GM19240 (cell line): Measurements from ENCODE around the genes FST and NDUFS4.

DNA sequence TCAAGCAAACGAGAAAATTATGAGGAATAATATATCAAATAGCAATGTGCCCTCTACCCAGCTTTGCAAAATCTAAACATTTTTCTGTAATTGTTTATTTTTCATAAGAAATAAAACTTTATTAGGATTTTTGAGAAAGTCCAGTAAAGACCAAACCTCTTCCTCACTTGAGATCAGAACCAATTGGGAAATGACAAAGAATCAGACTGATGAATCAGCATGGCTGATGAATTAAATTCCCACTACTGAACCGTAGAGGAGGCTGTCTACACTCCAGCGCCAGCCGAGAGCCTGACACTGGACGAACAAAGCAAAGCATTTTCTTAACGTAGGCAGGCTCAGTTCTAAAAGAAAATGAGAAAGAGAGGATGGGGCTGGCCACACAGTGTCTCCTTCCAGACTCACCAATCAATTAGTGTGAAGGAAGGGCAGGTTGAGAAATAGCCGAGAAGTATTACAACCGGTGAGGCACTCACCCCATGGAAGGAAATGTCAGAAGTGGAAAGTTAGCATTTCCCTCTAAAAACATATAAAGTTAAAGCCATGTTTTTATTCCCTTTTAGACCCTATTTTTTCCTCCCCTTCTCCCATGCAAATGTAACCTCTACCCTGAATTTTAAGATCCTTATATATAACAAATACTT, 49.3 kb downstream of the ITGA1 start:
- RRBS: no CpG with 5 or more reads among the region's 8 CpGs

DNA sequence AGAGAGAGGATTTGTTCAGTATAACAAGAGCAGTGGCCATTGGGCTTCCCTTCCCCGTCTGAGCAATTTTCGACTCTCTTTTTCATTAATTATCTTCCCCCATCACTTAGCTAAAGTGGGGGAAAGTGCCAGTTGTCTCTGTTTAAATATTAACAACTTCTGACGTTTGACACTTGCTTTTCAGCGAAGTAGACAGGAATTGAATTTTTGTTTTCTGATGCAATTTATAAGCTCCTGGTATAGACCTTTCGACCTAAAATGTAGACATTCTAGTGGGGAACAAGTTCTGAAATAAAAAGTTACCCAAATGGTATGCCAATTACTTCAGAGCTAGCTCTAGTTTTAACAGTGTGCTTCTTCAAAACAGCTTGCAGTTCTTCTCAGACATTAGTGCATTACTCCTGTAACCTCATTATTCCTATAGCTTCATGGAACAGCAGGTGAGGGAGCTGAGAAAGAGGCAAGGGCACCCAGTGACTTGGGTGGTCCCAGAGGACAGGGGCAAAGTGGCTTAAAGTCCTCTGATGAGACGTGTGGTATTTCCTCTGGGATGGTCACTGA, 100.7 kb upstream of the ITGA2 start:
- RRBS: no CpG with 5 or more reads among the region's 6 CpGs

DNA sequence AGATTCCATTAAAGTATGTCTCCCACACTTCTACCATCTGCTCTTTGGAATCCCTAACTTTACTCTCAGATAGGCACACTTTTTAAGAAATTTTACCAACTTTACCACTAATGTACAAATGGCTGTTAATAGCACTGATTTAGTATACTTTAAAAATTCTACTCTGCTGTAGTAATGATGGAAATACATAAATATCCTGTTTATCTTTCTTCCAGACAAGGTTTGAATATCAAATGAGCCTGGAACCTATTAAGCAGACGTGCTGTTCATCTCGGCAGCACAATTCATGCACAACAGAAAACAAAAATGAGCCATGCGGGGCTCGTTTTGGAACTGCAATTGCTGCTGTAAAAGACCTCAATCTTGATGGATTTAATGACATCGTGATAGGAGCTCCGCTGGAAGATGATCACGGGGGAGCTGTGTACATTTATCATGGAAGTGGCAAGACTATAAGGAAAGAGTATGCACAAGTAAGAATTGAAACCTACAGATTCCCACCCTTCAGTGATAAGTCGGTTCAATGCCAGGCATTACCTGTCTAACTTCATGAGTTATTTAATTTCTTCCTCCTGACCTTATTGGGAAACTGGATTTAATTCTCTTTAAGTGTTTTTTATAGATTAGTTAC, 79.1 kb upstream of the ITGA2 start:
- RRBS: no CpG with 5 or more reads among the region's 8 CpGs

- RRBS: no CpG with 5 or more reads among the region's 4 CpGs
Observed at GRCh38 chr5:52915244-52915823, 73.8 kb upstream of the ITGA2 start.

- RRBS: 3% methylated on average over 43 of the region's 104 CpGs
Observed at GRCh38 chr5:53480045-53481094, at the start of gene FST. Gene FST, plus strand, starts transcription at chr5:53480629.

DNA sequence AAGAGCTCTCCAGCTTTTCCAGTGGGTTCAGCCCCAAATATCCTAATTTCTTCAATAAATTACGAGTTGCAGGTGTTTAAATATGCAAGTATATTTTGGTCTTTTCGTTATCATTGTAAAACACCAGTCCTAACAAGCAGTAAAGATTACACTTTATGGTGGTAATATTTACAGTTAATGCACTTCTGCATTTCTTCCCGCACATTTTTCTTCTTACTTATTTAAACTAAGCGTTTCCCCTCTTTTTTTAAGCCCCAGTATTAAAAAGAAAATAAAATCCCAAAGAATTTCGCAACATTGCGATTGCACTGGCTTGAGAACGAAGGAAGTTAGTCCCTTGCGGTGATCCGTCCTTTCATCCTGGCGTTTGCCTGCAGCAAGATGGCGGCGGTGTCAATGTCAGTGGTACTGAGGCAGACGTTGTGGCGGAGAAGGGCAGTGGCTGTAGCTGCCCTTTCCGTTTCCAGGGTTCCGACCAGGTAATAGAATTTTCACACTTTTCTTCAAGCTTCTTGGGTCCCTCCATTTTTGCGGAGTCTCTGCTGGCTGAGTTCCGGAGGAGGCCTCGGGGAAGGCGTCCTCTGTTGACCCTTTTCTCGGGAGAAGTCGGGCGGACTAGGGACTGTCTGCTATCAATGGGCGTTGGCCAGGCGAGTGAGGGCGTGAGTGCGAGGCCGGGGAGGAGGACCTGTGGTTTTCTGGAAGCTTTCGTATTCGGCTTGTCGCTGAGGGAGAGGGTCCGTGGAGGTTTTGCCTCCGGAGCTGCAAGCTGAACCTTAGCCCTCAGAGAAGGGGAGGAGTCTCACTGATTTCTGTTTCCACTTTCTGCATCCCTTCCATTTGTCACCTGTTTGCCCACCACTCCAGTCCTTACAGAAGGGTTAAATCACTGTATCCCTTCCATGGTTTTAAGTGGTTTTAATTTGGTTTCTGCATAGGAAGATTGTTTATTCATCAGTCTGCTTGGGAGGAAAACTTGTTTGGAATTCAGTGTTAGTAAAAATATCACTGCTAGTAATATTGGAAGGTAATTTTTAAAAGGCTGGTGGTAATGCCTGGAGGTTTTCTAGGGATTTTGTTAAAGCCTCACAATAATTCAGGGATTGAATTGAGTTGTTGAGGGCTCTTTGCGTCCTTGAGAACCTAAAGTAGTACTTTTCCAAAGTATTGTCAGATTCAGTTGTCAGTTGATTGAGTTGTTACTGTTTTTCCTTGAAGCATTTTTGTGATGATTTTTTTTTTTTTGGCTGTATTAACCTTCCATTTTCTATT, at the start of gene NDUFS4:
Gene NDUFS4, plus strand, starts transcription at position 358 of the 1,272 bp plus-strand sequence.
- RRBS: 1% methylated on average over 5 of the region's 34 CpGs

DNA sequence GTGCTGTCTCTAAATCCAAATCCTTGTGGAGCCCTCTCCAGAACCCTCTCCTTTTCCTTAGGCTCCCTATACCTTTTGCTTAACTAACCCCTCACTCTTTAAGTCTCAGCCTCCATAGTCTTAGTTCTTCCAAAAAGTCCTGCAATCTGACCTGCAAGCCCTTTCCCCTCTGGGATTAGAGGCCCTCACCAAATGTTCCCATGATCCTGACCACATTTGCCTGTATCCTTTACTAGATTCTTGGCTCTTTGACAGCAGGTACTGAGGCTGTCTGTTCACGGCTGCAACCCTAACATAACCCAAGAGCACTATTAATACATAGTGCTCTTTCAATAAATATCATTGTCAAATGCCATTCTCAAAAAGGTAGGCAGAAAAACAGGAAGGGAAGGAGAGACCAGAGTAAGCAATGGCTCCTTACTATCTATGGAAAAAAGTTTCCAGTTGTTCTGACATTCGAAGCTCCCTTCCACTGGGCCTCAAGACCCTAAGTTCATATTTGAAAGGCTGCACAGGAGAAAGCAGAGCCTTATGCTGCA, 78.3 kb downstream of the ARL15 start:
- RRBS: no CpG with 5 or more reads among the region's 2 CpGs

GRCh38 chr5:54315499-54316442, 5.4 kb upstream of the ARL15 start:
- RRBS: no CpG with 5 or more reads among the region's 5 CpGs

DNA sequence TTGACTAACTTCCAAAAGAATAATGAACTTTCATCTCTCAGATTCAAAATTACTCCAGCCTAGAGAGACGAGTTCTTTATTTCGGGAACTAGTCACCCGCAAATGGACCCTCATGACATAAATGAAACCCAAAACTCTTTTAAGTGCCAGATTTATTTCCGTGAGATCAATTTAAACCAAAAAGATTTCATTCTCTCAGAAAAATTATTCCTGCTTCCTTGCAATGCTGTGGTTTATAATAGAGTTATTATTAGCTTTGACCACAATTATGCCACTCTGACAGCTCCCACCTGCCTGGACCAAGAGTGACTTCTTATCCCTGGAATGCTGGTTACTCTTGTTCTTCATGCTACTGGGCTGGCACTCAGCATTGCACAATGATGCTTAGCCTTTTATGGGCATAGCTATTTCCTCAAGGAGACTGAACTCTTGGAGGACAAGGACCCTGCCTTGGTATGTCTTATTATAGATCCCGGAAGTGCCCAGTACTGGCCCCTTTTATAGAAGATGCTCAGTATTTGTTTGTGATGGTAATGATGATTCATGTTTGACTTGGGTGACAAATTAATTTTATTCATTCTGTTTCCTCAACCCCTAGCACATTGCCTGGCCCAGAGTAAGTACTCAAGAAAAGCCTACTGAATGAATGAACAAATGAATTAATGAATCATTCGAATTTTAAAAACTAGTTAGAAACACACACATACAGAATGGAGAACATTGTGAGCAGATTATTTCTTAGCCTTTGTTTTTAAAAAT, 183.6 kb downstream of the SNX18 start:
- RRBS: no CpG with 5 or more reads among the region's 6 CpGs

GRCh38 chr5:54735847-54736520, 218.4 kb downstream of the SNX18 start:
- RRBS: no CpG with 5 or more reads among the region's 6 CpGs

- RRBS: no CpG with 5 or more reads among the region's 9 CpGs
Observed at GRCh38 chr5:54743894-54744820, 226.6 kb downstream of the SNX18 start.

GRCh38 chr5:54884022-54884392, 101.4 kb downstream of the ESM1 start:
- RRBS: 3% methylated on average over 5 of the region's 38 CpGs

DNA sequence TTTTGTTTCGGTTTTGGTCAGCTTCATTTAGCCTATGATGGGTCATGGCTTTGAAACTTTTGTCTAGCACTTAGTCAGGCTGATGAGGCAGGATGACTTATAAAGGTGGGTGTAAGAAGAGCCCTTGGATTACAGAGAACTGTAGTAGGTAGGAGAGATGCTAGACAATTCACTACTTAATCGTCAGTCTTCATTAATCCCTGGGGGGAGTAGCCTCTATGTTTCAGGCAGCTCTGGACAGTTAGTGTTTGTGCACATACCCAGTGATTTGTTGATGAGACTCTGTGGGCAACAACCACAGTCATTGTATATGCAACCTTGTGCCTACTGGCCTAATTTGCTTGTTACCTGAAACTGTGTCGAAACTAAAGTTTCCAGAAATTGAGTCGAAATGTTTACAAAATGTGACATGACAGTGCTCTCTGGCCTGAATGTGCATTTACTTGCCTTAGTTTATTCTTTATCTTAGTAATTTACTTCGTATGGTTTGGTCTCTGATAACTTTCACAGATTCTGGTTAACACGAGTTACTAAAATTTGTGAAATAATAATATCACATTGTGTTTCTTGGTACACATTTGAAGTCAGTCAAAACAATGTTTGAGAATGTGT, 113.4 kb downstream of the MTREX start:
- RRBS: no CpG with 5 or more reads among the region's 6 CpGs

DNA sequence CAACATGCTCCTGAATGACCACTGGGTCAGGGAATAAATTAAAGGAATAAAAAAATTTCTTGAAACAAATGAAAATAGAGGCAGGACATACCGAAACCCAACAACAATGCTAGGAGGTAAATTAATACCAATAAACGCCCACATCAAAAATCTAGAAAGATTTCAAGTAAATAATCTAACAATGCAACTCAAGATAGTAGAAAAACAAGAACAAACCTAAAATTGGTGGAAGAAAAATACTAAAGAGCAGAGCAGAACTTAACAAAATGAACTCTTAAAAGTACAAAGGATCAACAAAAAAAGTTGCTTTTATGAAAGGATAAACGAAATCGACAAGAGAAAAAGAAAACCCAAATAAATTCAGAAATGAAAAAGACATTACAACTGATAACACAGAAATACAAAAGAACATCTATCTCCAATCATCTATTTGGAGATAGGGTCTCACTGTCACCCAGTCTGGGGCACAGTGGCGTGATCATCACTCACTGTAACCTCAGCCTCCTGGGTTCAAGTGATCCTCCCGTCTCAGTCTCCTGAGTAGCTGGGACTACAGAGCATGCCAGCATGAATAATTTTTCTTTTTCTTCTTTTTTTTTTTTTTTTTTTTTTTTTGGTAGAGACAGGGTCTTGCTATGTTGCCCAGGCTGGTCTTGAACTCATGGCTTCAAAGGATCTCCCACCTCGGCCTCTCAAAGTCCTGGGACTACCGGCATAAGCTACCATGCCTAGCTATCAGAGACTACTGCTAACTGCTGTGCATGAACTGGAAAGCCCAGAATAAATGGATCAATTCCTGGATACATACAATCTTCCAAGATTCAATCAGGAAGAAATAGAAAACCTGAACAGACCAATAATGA, 103.0 kb downstream of the PLPP1 start:
- RRBS: no CpG with 5 or more reads among the region's 8 CpGs

- RRBS: no CpG with 5 or more reads among the region's 4 CpGs
Observed at GRCh38 chr5:55533965-55534149, 907 bp downstream of the PLPP1 start.

DNA sequence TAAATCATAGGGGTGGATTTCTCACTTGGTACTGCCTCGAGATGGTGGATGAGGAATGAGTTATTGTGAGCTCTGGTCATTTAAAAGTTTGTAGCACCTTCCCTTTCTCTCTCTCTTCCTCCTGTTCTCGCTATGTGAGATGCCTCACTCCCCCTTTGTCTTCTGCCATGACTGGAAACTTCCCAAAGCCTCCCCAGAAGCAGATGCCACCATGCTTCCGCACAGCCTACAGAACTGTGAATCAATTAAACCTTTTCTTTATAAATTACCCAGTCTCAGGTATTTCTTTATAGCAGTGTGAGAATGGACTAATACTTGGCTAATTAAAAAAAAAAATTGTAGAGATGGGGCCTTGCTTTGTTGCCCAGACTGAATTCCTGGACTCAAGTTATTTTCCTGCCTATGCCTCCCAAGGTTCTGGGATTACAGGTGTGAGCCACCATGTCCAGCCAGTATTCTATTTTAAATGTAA, 19.5 kb downstream of the IL6ST start:
- RRBS: no CpG with 5 or more reads among the region's 3 CpGs

- RRBS: no CpG with 5 or more reads among the region's 8 CpGs
Observed at GRCh38 chr5:56465345-56465895, 232.3 kb upstream of the ANKRD55 start.

DNA sequence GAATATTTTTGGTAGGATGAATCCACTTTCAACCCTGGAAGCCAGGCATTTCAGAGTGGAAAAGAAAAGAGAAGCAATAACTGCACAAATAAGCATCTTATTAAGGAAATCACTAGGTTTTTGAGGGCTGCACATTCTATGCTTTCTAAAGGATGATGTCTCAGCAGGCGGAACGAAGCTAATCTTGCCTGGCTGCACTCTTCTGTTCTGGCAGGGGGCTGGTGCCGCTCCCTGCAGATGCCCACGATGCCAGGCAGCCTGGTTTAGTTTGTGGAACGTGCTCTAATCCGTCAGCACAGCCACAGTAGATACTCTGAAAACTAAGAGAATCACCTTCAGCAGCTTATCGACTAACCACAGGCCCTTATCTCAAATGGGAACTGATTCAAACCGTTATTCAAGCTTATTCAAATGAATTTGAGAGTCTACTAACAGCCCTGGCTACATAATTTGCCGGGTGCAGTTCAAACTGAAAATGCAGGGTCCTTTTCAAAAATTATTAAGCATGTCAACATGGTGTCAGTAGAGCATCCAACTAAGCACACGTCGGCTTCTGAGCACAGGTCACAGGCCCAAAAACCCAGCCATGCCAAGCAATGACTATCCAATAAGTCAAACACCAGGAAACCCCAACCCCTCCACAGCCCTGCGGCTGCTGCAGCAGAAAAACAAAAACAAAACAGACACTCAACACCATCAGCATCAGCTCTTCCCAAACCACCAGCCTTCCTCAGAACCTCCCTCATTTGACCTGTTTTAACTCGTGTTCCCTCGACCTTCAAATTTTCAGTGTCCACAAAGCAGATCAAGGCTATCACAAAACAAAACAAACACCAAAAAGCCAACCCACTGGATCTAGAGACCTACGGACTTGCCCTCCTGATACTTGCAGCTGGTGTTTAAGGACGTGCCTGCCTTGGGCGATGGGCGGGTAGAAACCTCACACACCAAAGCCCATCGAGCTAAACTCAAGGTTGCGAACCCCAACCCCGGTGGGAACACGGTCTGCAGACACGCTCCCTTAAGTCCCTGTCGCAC, 246.7 kb upstream of the ANKRD55 start:
- RRBS: no CpG with 5 or more reads among the region's 24 CpGs

GRCh38 chr5:56512451-56512833, 279.3 kb upstream of the ANKRD55 start:
- RRBS: no CpG with 5 or more reads among the region's 3 CpGs